AG10803 (cell line): ENCODE measurements around a stretch of chr11.

DNA sequence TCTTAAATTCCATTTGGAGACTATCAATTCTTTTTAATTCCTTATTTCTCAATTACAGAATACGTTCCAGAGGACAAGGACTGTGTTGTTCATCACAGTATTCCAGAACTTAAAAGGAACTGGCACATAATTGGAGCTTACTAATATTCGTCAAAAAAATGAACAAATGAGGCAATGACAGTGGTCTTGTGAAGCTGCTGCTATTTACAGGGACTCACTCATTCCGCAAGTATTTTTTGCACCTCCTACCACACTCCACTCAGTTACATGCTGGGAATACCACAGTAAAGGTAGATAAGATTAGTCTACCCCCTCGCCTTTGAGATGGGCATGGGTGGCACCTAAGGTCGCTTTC lies 43.1 kb downstream of the DENND2B start:
- RRBS, result no CpG with 5 or more reads among the region's 5 CpGs

GRCh38 chr11:8805445-8805895 lies 5.0 kb downstream of the DENND2B start:
- RRBS, result no CpG with 5 or more reads among the region's 5 CpGs

- RRBS, result no CpG with 5 or more reads among the region's 9 CpGs
Measured at GRCh38 chr11:8838206-8838813, 27.8 kb upstream of the DENND2B start.

DNA sequence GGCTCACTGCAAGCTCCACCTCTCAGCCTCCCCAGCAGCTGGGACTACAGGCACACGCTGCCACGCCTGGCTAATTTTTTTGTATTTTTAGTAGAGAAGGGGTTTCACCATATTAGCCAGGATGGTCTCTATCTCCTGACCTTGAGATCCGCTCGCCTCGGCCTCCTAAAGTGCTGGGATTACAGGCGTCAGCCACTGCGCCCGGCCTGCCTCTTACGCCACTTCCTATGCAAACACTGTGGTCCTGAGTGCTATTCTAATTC lies 47.7 kb upstream of the AKIP1 start:
- RRBS, result no CpG with 5 or more reads among the region's 9 CpGs

- RRBS, result no CpG with 5 or more reads among the region's 4 CpGs
Measured at GRCh38 chr11:9088871-9089528, 2.4 kb downstream of the SCUBE2 start.

DNA sequence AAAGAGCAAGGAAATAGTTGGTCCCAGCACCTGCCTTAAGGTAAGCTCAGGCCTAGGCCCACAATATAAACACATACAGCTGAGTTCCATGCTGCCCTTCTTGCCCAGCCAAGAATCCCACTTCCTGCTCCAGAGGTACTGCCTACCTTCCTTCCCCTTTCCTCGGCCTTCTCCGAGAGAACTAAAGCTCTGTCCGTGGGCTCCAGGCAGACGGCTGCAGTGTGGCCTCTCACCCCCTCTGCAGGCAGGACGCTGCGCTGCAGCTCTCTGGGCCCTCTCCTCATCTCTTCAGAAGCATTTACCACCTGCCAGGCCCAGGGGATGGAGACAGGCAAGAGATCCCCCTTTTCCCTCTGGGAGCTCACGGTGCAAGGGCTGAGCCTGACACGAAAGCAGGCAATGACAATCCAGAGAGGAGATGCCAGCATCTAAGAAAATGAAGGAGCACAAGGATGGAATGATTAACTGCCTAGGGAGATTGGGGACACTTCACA lies 46.3 kb upstream of the SCUBE2 start:
- RRBS, result no CpG with 5 or more reads among the region's 8 CpGs

- RRBS, result no CpG with 5 or more reads among the region's 2 CpGs
Measured at GRCh38 chr11:9160649-9161077, 69.3 kb upstream of the SCUBE2 start.

- RRBS, result 2% methylated on average over 1 of the region's 9 CpGs
Measured at GRCh38 chr11:9265603-9265845, 374 bp upstream of the DENND5A start.

DNA sequence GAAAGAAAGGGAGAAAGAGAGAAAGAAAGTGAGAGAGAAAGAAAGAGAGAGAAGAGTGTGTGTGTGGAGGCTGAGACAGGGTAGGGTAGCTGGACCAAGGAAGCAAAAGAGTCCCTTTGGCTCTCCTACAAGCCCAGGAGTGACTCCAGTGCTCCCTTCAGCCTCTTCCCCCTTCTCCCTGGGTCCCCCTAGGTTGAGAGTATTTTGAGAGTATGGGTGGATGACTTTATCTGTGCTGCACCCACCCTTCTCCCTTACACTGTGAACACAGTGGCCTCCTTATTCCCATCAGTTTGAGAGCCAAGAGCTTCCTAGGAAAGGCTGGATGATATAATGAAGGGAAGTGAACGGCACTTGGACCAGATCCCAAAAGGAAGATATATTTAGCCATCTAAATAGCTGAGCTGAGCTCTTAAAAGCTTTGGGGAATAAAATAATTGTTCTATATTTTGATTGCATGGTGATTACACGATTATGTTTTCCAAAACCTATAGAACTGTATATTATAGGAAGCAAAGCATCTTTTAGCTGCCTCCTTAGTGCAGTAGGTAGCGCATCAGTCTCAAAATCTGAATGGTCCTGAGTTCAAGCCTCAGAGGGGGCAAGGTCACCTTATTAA lies 9.7 kb upstream of the DENND5A start:
- RRBS, result no CpG with 5 or more reads among the region's 3 CpGs

GRCh38 chr11:9364038-9365131 lies 20.1 kb upstream of the IPO7 start:
- RRBS, result under 1% methylated on average over 19 of the region's 69 CpGs

DNA sequence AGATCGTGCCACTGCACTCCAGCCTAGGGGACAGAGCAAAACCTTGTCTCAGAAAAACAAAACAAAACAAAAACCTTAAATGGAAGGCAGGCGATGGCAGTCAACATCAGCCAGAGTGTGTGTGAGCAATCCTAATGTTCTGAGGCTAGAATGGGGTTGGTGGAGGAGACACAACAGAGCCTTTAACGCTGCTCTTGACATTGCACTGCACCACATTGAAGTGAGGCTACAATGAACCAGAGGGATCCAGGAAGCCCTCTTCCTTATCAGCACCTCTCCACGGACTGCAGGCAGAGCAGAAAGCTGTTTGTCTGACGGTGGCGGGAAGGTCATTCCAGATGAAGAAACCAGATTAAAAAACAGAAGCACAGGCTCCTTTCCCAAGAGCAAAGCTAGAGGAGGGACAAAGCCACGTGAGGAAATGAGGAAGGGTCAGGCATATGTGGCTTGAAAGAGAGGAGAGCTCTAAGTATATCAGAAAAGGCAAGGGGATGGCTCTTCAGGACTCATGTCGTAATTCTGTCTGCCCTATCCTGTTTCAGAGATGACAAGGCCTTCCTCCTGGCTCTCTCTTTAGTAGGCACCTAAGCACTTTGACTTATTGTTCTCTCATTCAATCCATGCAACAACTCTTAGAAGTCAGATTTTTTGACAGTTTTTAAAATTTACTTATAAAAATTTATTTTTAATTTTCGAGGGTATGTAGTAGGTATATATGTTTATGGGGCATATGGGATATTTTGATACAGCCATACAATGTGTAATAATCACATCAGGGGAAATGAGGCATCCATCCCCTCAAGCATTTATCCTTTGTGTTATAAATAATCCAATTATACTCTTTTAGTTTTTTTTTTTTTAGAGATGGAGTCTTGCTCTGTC lies 21.5 kb upstream of the WEE1 start:
- RRBS, result no CpG with 5 or more reads among the region's 9 CpGs

GRCh38 chr11:9569859-9570135 lies 3.7 kb upstream of the WEE1 start:
- RRBS, result no CpG with 5 or more reads among the region's 2 CpGs

DNA sequence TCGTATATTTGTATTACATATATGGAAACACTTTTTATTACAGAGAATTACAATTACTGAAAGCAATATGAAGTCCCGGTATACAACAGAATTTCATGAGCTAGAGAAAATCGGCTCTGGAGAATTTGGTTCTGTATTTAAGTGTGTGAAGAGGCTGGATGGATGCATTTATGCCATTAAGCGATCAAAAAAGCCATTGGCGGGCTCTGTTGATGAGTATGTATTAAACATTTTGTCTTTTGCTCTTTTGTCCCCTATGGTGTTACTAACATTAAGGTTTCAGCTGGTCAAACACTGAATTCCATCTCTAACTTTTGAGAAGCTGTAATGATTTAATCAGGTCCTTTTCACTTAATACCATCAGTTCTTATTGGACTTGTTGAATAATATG lies 3.0 kb downstream of the WEE1 start:
- RRBS, result no CpG with 5 or more reads among the region's 5 CpGs

- RRBS, result no CpG with 5 or more reads among the region's 4 CpGs
Measured at GRCh38 chr11:9643641-9644013, 20.2 kb upstream of the SWAP70 start.

- RRBS, result no CpG with 5 or more reads among the region's 9 CpGs
Measured at GRCh38 chr11:9688409-9689642, 24.9 kb downstream of the SWAP70 start.

DNA sequence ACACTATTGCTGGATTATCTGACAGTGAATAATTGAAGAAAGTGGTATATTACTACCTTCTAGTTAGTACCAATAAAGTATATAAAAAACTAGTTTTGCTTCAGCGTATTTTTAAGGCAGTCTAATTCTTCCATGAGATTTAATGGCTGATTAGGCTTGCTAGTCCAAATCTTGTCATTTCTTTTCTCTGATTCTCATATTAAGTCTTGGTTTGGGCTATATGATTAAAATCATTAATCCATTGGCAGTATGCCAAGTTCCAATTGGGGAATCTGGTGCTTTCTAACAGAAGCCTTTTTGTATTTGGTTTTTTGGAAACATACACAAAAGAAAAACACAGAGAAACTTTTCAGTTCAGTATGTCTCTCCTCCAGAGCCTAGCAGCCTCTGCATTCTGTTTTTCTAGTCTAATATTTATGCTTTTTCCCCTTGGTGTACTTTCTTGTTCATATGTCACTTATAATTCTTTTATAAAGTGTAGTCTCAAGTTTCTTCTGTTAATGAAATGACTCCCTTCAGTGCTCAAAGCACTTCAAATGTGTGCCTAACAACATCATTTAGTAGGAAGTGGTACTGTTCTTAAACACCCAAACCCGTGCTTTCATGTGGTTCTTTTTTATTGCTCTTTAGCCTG lies 38.0 kb downstream of the SWAP70 start:
- RRBS, result no CpG with 5 or more reads among the region's 2 CpGs

DNA sequence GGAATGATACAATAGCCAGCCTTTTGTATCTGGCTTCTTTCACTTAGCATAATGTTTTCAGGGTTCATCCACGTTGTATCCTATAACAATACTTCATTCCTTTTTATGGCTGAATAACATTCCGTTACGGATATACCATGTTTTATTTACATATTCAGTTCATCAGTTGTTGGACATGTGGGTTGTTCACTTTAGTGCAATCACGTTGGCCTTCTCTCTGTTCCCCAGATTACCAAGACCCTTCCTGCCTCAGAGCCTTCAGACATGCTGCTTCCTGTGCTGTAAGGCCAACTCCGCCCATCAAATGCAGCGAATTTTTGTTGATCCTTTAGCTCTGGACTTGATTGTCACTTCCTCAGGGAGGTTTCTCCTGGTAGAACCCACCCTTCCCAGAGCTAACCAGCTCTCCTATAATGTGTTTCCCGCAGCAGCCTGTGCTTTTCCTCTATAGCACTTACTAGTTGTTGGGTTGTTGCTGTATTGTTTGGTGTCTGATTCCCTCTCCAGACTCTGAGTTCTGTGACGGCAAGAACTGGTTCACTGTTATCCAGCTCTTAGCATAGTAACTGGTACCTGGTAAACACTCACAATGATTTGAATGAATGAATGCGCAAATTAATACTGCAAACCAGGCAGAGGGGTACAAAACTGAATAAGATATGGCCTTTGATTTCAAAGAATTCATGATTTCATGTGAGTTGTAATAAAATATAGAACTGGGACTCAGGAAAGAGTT lies 39.5 kb downstream of the SWAP70 start:
- RRBS, result no CpG with 5 or more reads among the region's 9 CpGs

- RRBS, result no CpG with 5 or more reads among the region's 9 CpGs
Measured at GRCh38 chr11:9719736-9720773, 56.2 kb downstream of the SWAP70 start.

GRCh38 chr11:9747661-9748163 lies 83.8 kb downstream of the SWAP70 start:
- RRBS, result no CpG with 5 or more reads among the region's 7 CpGs

DNA sequence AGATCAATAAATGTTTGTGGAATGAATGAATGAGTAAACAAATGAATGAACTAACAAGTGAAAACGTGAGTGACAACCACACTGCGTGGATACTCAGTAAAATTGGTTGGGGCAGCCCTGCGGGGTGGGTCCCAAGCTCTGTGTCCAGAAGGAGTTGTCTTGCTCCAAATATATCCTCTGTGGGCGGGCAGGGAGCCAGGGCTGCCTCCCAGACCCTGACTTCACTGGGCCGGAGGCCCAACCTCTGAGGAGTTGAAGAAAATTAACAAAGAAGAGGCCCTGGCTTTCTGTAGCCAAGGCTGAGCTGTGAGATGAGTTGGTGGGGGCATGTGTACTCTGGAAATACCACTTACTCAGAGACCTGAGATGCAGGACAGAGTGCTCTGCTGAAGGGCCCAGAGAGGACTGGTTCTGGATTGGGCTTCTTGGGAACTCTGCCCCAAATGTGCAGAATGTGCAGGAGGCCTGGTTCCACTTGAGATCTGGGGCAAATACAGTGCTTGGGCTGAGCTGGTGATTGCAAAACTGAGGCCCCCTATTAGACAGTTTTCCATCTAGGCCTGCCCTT lies 96.3 kb downstream of the SWAP70 start:
- RRBS, result no CpG with 5 or more reads among the region's 5 CpGs